Measurements from ENCODE around the gene OSTN.

DNA sequence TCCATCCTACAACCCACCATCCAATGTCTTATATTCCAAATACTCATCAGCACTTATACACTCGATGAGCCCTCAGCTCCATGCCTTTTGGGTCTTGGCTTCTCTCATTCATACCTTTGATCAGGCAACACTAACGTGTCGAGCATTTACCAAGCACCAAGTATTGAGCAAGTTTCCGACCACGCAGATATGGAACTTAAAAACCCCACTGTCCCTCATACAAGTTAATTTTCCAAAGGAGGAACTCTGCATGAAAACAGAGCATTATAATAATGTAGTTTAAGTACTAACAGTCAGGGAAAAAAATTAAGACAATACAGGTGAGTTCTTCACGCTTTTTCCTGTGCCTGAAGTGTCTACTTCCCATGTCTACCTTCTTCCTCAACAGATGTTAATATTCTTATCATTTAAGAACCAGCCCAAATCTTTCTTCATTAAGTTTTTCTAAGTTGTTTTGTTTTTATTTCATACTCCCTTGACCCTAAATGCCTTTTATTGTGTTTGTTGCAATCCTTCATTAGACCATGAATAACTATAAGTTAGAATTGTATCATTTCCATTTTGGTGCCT is 102.9 kb downstream of the IL1RAP start:
- PRO-cap: no peak

DNA sequence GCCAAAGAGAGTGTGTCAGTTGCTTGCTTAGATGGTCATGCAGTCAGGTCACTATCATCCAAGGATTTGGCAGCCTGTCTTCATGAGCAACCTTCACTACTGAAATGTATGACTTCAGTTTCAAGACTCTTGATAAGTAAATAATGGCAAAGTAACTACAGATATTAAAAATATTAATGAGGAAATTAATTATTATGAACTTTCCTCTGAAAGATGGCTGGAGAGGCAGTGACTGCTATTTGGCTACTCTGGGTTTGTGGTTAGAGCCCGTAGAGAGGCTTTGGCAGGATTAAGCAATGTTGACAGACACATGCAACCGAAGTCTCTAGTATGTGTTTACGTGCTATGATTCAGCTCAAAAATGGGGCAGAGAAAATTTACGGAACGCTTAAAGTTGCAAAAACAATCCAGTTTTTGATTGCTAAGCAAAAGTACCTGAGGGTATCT is 133.7 kb downstream of the GMNC start:
- PRO-cap: no peak

DNA sequence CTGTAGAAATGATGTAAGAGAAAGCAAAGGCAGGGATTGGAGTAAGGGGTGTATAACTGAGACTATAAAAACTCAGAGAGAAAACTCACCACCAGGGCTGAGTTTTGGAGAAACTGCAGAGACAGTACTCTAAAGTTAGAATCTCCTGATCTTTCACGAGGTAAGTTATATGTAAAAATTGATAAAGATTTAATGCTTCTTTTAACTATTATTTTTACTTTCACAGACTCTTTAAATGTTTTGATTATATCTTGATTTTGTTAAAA is at the start of gene OSTN:
Gene OSTN (plus strand): TSS at position 94 of the 266 bp plus-strand sequence.
- PRO-cap: no peak

- PRO-cap: no peak
Measured at GRCh38 chr3:191425075-191425628, 35.8 kb upstream of the PYDC2 start.

GRCh38 chr3:192407959-192408563 is 319.3 kb downstream of the FGF12 start:
- PRO-cap: no peak

DNA sequence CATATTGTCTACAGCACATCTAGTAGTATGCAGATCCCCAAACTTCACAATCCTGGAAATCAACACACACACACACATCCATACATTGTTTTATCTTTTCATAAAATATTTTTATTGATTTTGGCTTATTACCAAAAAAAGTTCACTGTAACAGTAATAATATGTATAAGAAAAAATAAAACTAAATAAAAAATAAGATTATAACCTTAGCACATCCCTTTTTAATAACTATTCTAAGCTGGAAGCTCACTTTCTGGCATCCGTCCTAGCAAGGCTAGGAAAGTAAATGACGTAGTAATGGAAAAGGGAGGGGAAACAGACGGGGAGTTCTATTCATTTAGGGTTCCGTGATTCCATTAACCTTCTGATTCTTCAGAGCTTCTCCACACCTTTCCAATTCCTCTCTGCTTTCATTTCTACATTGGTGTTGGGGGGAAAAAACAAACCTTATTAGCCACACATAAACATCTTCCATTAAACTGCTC is 156.6 kb downstream of the FGF12 start:
- PRO-cap: no peak

DNA sequence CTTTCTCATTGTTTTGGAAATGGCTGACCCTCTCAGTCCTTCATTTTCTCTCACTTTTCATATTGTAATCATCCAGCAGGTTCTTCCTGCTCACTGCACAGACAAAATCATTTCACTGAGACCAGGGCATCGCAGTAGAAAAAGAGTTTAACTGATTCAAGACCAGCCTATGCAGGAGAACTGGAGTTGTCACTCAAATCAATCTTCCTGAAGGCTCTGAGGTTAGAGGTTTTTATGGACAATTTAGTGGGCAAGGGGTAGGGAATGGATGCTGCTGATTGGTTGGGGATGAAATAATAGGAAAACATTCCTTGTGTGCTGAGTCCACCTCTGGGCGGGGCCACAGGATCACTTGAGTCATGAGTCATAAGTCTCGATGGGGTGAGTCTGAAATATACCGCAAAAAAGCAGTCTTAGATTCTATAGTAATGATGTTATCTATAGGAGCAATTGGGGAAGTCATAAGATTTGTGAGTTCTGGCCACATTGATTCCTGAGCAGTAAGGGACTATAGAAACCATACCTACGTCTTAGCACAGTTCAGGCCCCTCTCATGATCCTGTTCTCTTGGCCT is 2.9 kb upstream of the OPA1 start:
- PRO-cap: unidirectional peak, minus-strand start at position 206 of the sequence

GRCh38 chr3:193711366-193711915 is 118.4 kb downstream of the OPA1 start:
- PRO-cap: unidirectional peak, minus-strand start at chr3:193711688

DNA sequence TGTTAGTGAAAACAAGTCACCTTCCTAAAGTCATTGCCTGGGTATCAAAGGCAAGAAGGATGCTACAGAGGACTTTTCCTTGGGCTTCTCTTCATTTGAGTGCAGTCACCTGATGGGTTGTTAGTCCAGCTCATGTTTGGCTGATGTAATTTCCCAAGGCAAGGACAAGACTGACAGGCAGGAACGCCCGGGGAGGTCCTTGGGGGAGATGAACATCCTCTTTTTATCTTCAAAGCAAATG is 201.1 kb downstream of the OPA1 start:
- PRO-cap: no peak

DNA sequence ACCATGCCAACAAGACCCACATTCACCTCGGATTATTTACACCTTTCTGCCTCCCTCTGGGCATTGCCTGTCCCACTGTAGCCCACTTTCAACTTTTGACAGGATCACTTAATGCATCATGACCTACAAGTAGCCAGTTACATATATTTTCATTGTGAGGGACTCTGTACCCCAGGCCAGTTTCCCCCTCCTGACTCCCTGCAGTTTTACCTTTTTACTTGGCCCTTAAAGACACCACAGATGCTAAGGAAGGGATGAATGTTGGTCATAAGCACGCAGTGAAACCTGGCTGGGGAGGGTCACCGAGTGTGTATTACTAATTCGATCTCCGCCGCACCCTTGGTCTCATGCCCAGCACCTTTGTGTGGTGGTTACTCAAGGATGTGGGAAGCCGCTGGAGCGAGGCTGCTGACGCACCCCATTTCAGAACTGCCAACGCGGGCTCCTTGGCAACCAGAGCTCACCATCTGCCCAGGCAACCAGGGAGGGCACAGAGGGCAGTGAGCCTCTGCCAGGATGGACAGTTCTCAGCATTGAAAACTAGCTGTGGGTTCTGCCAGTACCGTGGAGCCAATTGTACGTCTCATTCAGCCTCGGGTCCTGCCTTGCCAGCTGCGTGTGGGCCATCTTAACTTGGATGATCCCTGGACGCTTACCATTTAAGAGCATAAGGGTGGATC is 238.4 kb downstream of the OPA1 start:
- PRO-cap: no peak

DNA sequence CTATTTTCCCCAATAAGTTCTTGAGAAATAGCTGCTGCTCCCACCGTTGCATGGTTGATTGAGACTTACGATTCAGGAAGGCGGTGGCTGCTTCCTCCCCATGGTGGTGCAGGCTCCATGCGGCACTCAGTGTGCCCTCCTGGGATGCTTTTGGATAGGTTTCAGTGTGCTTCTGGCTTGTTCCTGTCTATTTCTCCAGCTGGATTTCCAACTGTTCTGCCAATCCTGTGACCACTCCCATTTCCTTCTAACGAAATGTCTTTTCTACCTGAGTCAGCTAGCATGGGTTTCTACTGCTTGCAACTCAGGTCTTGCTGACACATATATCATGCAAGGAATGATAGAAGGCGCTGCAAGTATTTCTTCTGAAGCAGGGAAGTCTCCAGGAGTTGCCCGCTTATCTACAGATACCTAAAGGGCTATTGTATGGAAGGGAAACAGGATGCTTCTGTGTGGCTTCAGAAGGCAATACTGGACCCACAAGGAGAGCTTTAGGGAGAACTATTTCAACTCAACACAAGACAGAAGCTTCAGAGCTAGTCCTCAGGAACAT is 244.4 kb downstream of the OPA1 start:
- PRO-cap: no peak

- PRO-cap: bidirectional peak, plus-strand start at chr3:193870029, minus-strand start at chr3:193869815
Measured at GRCh38 chr3:193869225-193870255, 266.4 kb upstream of the HES1 start.

- PRO-cap: no peak
Measured at GRCh38 chr3:193870256-193871131, 265.5 kb upstream of the HES1 start.

- PRO-cap: no peak
Measured at GRCh38 chr3:193897906-193898134, 238.1 kb upstream of the HES1 start.

- PRO-cap: unidirectional peak, minus-strand start at chr3:193998101
Measured at GRCh38 chr3:193997436-193998229, 138.3 kb upstream of the HES1 start.

DNA sequence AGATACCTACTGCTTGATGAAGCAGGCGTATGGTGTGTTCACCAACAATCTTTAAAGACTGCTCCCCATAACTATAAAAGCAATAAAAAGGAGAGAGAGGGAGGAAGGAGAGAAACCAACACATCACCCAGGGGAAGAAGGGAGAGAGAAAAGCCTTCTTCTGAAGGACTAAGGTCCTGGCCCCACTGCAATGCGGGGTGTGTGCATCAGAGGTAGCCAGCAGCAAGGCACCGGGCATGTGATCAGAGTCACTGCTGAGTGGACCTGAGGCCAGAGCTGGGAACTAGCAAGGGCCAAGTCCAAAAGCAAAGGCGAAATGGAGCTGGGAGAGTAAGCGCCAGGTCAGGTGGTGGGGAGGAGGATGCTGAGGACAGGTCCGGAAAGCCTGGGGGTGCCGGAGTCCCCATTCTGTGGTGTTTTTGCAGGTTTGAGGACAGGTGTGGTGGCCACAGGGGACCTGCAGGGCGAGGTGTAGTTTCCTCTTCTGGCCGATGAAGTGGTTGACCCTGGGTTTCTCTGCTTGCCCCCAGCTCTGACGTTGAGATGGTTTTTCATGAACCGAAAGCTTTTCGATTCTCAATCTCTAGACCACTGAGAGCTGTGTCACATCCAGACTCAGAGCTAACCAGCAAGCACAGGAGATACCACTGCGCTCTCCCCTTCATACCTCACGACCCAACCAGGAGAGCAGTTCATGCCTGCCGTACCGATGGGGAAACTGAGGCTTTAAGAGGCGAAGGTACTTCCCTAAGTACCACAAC is 35.1 kb upstream of the HES1 start:
- PRO-cap: no peak

GRCh38 chr3:194101912-194102883 is 33.8 kb upstream of the HES1 start:
- PRO-cap: no peak

- PRO-cap: no peak
Measured at GRCh38 chr3:194112711-194113297, 23.1 kb upstream of the HES1 start.

GRCh38 chr3:194169613-194169889 is 33.6 kb downstream of the HES1 start:
- PRO-cap: no peak

- PRO-cap: no peak
Measured at GRCh38 chr3:194203873-194205106, 68.3 kb downstream of the HES1 start.

Data from colonic mucosa (tissue), 1 donor.